Sternocleidomastoid (tissue), 1 donor: ENCODE data around the genes CDX2 and SLC46A3.

DNA sequence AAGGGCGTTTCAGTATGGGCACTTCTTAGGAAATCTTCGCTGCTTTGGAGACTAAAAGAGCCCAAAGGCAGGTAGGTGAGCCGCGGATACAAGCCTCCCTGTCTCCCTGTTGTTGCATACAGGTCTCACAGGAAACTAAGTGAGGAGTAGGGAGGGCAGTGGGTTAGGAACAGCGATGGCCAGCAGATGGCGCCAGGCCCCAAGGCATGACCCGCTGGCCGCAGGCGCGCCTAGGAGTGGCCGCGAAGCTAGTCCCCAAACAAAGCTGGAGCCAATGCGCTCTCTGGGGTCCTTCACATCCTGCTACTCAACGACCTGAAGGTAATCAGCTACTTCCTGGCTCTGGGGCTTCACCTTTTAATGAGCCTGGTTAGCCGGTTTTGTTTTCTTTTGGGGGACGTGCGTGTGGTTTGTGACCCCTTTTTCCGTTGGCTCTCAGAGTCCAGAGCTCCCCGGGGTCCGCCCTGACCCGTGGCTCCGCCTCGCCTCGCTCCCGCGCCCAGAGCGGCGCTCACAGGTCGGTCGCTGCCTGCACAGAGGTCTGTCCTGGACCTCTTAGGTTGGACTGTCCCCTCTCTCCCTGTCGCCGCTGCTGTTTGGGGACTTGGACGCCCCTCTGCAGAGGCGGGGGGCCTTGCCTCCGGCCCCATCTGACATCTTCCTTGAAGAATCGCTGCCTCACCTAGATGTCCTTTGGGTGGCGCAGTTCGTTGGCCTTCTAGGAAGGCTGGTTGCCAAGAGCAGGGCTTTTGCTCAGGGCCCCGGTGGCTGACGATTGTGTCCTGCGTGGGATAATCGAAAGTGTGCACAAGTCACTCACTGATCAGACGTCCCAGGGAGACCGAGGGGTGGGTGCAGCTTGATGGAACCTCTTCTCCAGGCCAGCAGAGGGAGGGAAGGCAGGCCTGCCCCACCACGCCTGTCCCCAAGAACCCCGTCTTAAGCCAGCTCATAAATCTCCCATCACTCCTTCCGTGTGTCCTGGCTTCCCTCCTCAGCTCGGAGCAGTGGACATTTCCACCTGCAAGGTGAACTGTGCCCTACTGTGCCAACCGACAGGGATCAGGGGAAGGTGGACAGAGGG, 62.1 kb upstream of the GTF3A start:
- PRO-cap, result no peak

- PRO-cap, result no peak
Observed at GRCh38 chr13:27367566-27368300, 56.7 kb upstream of the GTF3A start.

DNA sequence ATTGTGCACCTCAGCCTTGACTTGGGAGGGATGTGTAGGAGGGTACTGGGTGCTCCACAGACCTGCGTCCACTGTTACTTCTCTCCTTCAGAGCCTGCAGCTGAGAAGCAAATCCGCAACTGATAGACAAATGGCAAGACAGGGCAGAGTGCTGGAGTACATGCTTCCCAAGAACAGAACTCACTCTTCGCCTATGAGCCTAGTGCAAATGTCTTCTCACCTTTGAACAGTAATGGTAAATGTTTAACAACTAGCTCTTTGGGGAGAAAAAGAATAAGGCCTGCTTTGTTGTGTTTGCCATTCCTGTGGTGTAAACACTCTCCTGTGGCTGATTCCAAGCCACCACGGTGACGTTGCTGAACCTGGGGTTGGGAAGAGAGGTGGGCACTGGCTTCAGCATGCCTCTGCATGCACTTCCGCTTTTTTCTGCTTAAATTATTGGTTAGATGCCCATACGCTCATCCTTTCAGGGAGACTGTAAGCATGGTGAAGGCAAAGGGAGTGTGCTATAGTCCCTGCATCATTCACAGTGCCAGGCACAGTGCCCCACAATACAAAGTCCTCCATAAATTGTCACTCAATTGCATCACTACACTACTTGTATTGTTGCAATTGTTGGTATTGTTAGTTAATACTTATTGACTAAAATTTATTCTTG, 28.1 kb upstream of the GTF3A start:
- PRO-cap, result no peak

- PRO-cap, result no peak
Observed at GRCh38 chr13:27403305-27403789, 21.1 kb upstream of the GTF3A start.

DNA sequence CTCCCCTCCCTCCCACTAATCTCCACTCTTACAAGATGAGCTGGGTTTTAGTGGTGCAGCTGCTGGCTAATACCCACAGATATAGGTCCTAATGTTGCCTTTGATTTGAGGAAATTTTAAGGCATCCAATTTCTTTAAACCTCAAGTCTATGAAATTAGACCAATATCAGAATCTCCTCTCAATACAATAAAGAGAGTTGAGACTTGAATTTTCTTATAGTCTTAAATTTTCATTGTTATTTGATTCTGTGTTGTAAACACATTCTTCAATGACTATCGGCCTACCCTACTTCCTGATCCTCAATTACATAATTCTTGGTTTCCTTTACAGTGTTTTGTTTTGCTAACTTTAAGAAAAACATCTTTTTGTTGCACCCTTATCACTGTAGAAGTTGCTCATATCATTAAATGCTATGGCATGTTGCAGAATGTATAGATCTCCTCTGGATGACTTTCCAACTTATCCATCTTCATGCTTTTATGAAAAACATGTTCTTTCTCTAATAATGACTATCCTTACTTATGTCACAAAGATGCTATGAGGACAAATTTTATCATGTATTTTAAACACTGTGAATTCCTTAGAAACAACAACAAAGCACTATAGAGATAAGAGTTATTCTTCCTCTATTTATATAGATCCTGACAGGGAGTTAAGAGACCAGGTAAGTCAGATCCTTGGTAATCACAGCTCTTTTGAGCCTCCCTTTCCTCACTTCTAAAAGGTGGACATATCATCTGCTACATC, 58.8 kb downstream of the LNX2 start:
- PRO-cap, result no peak

- PRO-cap, result no peak
Observed at GRCh38 chr13:27853172-27853648, 60.9 kb downstream of the GSX1 start.

DNA sequence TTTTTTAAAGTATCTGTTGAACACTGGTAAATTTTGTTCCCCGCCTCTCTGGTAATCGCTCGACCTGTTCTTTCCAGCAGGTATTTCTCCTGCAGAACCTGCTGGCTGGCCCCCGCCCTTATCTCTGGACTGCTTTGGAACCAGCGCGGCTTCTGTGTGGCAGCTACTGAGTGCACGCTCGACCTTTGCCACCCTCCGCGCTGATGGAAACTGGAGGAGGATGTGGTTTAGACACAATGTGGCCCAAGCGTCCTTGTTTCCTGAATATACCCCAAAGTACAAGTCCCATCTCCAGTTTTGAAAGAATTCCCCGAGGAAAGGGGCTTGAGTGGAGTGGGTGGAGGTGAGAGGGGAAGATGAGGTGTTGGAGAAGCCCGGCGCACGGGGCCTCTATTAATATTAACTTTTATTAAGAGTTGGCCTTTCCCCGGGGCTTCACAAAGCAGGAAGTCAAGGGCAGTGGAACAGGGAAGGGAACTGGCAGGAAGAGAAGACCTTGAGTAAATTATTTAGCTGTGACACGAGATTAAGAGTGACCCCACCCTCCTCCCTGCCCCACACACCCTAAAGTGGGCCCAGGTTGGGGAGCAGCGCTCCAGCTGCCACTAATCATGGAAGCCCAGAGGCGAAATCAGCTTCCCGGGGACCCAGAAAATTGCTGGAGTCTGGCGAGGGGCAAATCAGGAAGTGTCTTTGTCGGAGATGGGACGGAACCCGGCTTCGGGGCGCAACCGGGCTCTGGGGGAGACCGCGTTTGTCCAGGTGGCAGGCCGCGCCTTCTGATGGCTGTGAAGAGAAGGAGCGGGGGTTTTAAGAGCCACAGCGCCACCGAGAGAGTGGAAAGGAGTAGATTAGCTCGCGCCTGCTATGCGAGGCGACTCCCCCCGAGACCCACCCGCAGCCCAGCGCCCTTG, 15.9 kb downstream of the CDX2 start:
- PRO-cap, result no peak

- PRO-cap, result no peak
Observed at GRCh38 chr13:27969083-27970038, at the start of gene CDX2. Gene CDX2 (minus strand): TSS chr13:27969315.

- PRO-cap, result no peak
Observed at GRCh38 chr13:27975101-27975578, 6.0 kb upstream of the CDX2 start.

- PRO-cap, result bidirectional peak, plus-strand start at chr13:28139136, minus-strand start at chr13:28139089; unidirectional peak, minus-strand start at chr13:28139212; unidirectional peak, minus-strand start at chr13:28139269; unidirectional peak, minus-strand start at chr13:28139330
Observed at GRCh38 chr13:28138679-28139527, 558 bp downstream of the PAN3 start.

- PRO-cap, result no peak
Observed at GRCh38 chr13:28228369-28229161, 90.2 kb downstream of the PAN3 start.

DNA sequence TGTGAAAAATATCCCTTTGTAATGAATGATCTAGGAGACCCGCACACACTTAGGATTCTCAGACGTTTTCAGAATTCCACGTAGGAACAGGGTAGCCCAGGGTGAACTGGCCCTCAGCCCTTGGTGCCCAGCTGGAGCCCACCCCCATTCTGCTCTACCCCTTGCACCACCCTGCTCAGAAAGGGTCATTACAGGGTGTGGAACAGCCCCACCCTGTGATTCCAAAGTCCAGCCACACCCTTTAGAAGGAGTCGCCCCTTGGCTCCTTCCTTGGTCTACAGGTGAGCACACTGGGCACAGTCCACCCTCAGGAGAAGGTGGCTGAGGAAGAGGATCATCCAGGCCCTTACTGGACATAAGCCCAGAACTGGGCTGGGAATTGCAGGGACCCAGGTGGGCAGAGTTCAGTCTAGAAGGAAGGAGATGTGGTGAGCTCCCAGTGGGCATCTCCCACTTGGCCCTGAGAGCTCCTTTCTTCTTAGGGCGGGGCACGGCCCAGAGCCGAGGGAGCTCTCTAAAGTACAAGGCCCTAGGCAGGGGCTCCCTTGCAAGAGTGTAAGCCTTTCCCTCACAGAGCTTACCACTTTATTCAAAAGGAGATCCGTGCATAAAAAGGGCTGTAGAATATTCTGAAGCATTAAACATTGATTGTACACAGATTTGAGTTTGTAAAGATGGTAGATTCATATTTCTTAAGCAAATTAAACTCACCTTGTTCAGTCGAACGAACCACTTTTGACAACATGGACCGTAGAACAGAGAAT, 8.5 kb downstream of the SLC46A3 start:
- PRO-cap, result no peak

DNA sequence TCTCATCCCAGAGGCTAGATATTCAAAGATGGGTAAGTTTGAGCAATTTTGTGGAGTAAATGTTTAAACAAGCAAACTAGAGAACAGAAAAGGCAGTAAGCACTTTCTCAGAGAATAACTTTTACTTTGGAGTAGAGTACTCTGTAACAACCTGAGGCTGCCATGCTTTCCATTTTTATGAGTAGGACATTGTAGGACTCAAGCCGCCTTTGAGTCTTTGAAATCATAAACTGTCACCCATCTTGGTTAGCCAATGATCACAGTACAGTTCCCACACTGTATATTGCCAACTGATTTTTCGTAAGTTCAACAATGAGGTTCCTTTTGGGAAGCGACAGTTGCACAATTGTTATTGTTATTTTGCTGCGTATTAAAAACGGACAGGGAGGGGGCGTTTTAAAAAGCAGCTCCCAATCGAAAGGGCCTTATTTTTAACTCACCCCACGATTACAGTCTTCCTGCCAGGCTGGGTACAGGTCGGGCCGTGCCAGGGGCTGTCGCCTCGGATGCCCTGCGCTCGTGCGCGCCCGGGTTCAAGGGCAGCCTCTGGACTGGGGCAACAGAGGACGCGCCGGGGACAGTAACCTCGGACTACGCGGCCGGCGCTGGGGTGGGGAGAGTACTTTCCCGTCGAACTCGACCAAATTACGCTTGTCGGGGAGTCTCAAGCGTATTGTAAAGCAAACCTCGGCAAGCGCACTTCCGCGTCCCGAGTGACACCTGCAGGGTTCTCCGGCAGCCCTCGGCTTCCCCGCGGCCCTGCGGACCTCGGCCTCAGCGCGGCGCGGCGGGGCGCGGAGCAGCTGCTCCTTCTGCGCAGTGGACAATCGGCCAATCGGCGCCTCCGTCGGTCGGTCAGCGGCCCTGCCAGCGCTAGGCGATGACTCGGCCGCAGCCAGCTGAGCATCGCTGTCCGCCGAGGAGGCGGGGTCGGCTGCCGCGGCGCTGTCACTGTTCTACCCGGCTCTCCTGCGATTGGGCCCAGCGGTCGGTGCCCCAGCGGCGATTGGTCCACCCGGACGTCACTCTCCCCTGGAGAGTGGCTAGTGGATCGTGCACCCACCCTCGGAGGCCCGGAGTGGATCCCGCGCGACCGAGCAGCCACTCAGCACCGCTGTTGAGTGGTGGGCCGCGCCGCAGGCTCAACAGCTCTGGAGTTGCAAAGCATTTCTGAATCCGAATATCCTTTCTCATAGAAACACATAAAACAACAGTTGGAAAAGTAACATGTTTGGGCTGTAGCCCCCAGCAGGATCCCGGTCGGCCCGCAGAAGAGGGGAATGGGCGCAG, at the start of gene SLC46A3:
Gene SLC46A3 (minus strand): TSS at position 915 of the 1,290 bp plus-strand sequence.
- PRO-cap, result unidirectional peak, plus-strand start at position 452 of the sequence; bidirectional peak, plus-strand start at position 1,076 of the sequence, minus-strand start at position 882 of the sequence

GRCh38 chr13:28753411-28753996, 34.7 kb upstream of the SLC46A3 start:
- PRO-cap, result no peak

GRCh38 chr13:28983521-28983987, 163.4 kb downstream of the MTUS2 start:
- PRO-cap, result no peak

DNA sequence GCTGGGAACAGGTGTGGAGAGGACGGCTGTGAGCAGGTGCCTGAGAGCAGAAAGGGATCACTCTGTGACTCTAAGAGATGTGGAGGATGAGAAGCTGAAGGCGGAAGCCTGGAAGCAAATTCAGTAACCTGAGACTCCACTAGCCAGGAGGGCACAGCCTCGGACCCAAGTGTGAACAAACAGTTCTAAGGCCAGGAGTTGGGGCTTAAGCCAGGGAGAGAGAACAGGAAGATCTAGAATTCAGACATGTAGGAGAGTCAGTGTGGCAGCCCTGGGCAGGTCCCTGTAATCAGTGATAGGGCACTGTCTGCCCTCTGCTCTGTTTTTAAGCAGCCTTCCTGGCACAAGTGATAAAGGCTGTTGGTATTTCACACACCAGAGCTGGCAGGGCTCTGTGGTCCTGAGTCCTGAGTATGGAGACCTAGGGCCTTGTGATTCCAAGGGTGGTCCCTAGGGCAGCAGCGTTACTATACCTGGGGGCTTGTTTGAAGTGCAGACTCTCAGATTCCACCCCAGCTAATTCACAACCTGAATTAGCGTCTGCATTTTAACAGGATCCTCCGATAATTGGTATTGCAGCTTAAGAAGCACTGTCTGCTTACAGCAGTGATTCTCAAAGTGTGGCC, 131.2 kb downstream of the SLC7A1 start:
- PRO-cap, result no peak

GRCh38 chr13:29522060-29522625, 73.3 kb downstream of the SLC7A1 start:
- PRO-cap, result no peak

DNA sequence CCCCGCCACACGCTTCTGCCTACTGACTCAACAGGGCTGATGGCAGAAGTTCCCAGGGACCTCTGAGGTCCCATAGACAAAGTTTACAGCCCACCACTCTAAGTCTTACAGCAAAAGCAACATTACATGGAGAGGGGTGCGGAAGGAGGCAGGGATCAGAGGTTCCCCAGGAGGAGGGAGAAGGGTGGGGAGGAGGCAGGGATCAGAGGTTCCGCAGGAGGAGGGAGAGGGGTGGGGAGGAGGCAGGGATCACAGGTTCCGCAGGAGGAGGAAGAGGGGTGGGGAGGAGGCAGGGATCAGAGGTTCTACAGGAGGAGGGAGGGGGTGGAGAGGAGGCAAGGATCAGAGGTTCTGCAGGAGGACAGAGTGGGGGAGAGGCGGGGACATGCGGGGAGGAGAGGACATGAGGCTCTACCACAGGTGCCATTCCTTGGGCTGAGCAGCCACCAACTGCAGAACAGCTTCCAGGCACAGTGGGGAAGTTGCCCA, 52.0 kb downstream of the SLC7A1 start:
- PRO-cap, result no peak

GRCh38 chr13:29758491-29759259, 91.7 kb downstream of the UBL3 start:
- PRO-cap, result no peak

DNA sequence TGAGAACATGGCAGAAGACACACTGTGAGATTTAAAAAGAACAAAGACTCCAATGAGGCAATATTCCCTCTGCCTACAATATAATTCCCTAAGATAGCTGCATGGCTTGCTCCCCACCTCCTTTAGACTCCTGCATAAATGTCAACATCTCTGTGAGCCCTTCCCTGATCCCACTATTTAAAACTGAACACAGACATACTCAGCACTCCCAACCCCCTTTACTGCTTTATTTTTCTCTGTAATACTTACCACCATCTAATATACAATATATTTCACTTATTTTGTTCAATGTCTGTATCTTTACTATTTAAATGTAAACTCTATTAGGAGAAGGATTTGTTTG, 17.0 kb downstream of the UBL3 start:
- PRO-cap, result no peak